Airway epithelial cell (primary cell): ENCODE measurements around the genes MYOCOS and MYOC.

DNA sequence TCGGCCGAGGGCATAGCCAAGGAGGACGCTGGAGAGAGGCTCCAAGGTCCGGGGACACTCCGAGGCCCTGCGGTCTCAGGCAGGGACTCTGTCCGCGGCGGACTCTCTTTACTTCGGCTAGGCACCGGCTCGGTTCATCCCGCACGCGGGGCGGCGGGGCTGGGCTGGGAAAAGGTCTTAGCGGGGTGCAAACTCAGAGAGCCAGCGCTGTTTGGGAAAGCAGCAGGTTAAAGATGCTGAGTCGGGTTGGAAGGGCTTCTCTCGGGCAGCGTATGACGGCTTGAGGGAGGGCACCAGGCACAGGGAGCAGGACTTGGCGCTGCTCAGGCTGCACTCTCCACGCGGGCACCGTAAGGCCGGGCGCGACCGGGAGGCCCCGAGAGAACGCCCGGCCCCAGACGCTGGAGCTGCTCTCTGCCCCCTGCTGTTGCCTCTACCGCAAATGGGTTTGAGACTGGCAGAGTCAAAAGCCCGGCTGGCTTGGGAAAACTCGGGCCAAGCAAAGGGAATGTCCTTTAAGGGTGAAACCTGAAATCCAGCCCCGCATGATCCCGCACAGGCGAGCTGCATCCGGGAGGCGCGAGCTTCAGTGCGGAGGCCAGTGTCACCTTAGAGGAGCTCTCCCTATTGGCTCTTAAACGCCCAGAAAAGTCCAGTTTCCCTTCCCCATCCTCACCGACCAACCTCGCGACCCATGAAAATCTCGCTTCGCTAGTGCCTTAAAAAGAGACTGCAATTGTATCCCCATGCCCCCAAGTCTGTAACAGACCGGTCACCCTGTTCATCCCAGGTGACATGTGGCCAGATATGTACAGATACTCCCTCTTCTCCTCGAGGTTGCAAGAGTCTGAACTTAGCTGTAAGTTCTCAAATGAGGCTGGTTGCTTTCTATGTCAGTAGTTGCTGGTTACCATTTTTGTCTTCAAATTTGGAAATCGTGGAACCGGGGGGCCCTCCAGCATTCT is 988 bp downstream of the PRRX1 start:
- RAMPAGE, long total RNA = no peak

DNA sequence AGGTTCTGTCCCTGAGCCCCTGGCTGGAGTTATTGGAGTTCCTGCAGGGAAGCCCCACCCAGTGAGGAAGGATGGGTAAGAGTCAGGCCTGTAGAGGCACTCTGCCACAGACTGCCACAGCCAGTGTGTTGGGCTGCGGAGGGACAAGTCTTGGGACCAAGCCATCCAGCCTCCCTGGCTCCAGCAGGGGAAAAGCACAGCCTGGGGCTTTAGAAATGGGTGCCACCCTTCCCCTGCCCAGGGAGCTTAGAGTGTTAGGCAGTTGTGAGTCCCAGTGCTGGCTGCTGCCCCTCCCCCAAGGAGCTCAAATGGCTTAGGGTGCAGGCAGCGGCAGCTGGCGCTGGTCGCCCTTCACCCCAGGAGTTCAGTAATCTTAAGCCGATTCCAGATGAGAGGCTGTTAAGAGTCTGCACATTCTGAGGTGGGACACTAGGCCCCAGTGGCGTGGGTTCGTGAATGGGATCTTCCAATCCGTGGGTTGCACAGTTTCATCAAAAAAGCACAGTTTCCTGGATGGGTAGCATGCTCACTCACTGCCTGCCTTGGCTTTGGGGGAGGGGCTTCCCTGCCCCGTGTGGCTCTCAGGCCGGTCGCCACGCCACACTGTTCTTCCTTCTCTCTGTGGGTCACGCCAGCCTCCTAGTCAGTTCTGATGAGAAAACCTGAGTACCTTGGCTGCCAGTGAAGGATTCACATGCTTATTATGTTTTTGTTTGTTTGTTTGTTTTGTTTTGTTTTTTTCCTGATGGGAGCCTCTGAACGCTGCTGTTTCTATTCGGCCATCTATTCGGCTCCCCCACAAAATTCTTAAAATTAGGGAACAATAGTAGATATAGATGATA is 57.5 kb upstream of the FMO3 start:
- RAMPAGE, long total RNA = no peak

- RAMPAGE, long total RNA = no peak
Observed at GRCh38 chr1:171221761-171222783, 26.2 kb upstream of the FMO1 start.

DNA sequence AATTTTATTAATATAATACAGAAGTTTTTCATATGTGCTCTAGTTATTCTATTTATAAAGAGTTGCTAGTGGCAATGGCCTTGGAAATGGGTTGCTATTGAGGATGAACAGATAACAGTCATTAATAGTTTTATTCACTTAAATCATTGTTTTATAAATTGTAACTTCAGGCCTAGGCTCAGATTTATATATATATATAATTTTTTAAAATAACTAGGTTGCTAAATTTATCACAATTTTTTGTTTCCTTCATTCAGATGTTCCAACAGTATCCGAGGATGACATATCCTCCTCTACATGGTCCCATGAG is 36.5 kb downstream of the PRRC2C start:
- RAMPAGE, long total RNA = no peak

- RAMPAGE, long total RNA = no peak
Observed at GRCh38 chr1:171529496-171529695, 44.1 kb downstream of the PRRC2C start.

- RAMPAGE, long total RNA = no peak
Observed at GRCh38 chr1:171541767-171542343, 56.5 kb downstream of the PRRC2C start.

- RAMPAGE, long total RNA = no peak
Observed at GRCh38 chr1:171549886-171550441, 64.6 kb downstream of the PRRC2C start.

DNA sequence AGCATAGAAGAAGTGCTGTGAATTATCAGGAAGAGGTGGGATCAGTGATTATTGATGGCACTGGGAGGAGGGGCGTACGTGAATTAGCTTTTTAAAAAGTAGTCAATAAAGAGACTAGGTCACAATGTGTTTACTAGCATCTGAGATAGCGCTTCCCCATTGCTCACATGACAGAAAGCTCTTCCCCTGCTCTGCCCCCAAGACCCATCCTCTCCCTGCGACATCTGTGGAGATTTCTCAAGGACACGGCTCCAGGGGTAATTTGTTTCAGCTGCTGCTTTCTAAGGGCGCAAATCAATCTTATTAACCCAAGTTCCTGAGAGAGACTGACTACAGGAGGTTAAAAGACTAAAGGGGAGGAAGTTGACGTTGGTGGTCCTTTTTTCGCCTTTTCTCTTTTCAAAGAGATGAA is at the start of gene MYOCOS:
TSS of gene MYOCOS (plus strand) at position 168 of the 412 bp plus-strand sequence.
- RAMPAGE, long total RNA = no peak

GRCh38 chr1:171644886-171645663 is 7.4 kb downstream of the MYOC start:
- RAMPAGE, long total RNA = no peak

DNA sequence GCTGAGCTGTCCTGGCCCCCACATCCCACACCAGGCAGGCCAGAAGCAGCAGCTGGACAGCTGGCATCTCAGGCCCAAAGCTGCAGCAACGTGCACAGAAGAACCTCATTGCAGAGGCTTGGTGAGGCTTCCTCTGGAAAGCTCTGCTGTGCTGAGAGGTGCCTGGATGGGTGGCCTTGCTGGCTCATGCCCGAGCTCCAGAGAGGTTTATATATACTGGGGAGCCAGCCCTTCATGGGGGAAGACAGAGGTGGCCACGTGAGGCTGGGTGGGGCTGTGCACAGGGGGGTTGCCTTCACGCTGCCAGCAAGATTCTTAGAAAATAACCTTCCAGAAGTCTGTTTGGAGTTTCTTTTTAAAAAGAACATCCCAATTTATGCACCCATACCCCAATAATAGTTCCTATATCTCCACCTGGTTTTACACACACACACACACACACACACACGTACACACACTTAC is at the start of gene MYOC:
TSS of gene MYOC (minus strand) at position 186 of the 462 bp plus-strand sequence.
- RAMPAGE, long total RNA = no peak

GRCh38 chr1:171653744-171654448 is 1.4 kb upstream of the MYOC start:
- RAMPAGE, long total RNA = no peak

DNA sequence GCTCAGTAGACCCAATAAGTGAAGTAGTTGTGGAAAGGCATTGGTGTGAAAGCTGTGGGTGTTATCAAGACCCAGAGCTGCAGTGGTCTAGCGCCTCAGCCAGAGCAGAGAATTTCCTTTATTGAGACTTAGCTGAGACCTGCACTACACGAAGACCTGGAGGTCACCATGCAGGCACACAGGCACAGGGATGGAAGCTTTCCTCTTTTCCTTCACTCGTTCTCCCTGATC is 24.0 kb downstream of the METTL13 start:
- RAMPAGE, long total RNA = no peak

DNA sequence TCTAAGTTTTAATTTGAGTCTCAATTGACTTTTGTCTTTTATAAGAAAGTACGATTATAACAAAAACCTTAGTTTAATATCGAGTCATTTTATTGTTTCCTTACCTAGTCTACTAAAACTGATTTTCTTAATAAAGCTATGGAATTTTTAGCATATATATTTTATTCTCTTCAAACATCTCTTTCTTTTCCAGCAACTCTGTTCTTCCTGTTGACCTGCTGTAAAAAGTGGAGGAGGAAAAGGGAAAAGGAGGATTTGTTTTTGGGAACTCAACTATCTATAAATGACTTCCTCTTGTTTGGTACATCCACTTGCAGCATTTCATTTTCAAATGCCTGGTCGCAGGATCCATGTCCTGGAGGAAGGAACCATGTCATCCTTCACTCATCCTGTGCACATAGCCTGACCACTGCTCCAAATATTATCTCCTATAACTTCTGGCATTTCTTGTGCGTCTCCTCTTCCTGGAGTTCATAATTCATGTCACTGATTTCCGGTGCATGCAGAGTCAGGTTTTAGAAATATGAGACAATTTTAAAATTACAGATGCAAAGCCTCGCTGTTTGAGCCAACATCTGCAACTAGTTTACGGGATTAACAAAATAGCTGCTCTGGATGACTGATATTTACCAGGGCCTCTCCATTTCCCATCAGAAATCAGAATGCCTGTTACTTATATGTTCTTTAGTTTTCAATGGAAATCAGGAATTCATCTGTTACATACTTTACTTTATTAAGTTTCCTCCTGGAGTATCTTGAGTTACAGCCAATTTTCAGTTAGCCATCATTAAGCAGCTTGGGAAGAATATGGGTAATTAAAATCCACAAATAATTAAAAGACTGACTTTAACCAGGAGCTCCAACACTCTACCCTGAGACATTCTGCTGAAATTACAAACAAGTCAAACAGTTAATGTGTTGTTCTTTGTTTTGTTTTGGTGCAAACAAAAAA is 268.1 kb downstream of the DNM3 start:
- RAMPAGE, long total RNA = no peak

- RAMPAGE, long total RNA = no peak
Observed at GRCh38 chr1:172138713-172138966, 281.8 kb upstream of the C1orf105 start.

- RAMPAGE, long total RNA = no peak
Observed at GRCh38 chr1:172420844-172421043, 259 bp downstream of the C1orf105 start.

GRCh38 chr1:172448830-172449779 is 5.2 kb upstream of the PIGC start:
- RAMPAGE, long total RNA = no peak

GRCh38 chr1:172449910-172450462 is 6.1 kb upstream of the PIGC start:
- RAMPAGE, long total RNA = no peak

GRCh38 chr1:172818863-172819086 is 159.9 kb downstream of the FASLG start:
- RAMPAGE, long total RNA = no peak

DNA sequence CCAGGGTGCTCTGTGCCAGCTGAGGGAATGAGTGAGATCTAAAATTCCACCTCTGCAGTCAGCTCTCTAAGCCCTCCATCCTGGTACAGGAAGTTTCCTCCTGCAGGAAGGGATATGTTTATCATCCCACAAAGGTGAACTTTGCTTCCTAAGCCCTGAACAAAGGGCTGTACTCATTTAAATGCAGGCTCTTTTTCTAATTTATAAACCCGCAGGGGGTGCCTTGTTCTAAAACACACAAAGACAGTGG is 3.6 kb upstream of the TNFSF4 start:
- RAMPAGE, long total RNA = no peak

GRCh38 chr1:173441791-173442448 is 35.2 kb upstream of the PRDX6 start:
- RAMPAGE, long total RNA = no peak